Epithelial cell of esophagus (primary cell): ENCODE data around the gene EDEM1.

- RRBS, result no CpG with 5 or more reads among the region's 4 CpGs
Observed at GRCh38 chr3:74498-75347, 121.8 kb upstream of the CHL1 start.

GRCh38 chr3:212452-212942, 15.9 kb downstream of the CHL1 start:
- RRBS, result no CpG with 5 or more reads among the region's 5 CpGs

GRCh38 chr3:1805171-1805709, 293.4 kb upstream of the CNTN4 start:
- RRBS, result no CpG with 5 or more reads among the region's 3 CpGs

DNA sequence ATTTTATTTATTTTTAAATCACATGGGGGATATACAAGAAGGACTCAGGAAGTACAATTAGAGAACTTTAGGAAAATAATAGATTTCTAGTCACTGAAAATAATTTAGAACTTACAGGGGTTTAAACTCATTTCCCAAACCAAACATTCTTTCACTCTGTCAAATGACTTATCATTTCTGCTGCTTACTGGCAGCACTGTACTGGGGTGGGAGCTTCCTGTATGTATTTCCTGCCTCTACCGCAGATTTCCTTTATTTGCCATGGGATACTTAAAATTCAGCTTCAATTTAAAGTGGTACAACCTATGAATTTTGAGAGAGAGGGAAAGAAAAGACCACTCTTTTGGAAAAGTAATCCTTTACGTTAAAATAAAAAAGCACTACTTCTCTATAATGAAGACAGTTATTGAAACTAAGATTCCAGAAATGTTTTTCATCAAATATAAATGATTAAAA, 6.1 kb downstream of the CRBN start:
- RRBS, result no CpG with 5 or more reads among the region's 2 CpGs

DNA sequence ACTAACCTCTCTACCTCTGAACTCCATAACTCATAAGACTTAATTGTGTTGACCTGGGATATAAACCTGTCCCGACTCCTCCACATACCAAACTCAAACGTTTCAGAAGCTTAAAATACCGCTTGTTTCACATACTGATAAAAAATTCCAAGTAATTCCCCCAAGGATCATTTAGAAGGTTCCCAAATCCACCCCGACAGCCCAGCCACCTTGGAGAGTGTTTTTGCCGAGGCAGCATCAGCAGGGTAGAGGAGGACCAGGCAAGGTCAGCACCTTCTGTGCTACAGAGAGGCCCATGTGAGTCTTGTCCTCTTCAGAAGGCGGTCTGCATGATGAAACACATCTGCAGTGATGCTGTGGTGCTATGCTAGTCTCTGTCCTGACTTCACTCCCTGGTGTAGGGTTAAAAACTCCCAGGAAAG, 87.8 kb downstream of the ITPR1 start:
- RRBS, result no CpG with 5 or more reads among the region's 6 CpGs

DNA sequence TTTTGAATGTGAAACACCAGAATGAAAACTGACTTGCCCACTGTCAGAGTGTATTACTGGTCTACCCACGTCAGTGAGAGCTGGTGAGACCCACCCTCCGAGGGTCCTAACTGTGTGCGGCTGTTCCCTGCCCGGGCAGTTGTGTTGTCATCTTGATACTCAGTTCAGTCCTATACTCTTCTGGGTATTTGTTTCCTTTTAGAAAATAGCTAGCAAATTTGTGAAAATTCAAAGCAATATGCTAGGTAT, 91.7 kb downstream of the ITPR1 start:
- RRBS, result no CpG with 5 or more reads among the region's 4 CpGs

DNA sequence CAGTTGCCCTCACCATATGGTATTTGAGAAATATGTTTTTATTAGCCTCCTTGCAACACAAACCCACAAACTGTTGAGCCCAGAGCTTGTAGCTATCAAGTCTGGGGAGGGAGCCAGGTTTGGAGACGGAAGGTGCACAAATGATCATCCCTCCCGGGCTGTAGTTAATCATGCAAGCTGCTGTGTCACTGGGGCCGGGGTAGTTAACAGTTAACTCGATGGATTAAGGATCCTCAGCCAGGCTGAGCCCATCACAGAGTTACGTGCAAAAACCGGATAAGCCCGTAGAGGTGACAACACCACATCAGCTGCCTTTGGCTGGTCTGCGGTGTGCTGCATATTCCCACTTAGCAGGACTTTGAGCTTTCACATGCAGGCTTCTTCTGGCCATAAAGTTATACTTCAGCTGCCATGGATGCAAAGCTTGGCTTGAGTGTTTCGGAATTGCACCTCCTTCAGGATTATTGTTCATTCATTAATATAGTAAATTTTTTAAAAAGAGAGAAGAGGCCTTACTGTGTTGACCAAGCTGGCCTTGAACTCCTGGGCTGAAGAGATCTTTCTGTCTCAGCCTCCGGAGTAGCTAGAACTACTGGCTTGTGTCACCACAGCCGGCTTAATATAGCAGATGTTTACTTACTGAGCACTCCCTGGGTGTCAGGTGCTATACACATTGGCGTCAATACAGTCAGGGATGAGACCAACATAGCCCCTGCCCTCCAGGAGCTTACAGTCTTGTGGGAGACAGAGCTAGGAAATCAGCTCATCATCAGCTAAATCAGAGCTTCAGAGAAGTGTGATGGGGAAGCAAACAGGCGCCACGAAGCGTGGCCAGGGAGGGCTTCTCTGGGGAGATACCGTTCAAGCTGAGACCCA, 226.8 kb upstream of the BHLHE40 start:
- RRBS, result 56% methylated on average over 5 of the region's 16 CpGs

- RRBS, result no CpG with 5 or more reads among the region's 14 CpGs
Observed at GRCh38 chr3:4759604-4760459, 219.4 kb upstream of the BHLHE40 start.

DNA sequence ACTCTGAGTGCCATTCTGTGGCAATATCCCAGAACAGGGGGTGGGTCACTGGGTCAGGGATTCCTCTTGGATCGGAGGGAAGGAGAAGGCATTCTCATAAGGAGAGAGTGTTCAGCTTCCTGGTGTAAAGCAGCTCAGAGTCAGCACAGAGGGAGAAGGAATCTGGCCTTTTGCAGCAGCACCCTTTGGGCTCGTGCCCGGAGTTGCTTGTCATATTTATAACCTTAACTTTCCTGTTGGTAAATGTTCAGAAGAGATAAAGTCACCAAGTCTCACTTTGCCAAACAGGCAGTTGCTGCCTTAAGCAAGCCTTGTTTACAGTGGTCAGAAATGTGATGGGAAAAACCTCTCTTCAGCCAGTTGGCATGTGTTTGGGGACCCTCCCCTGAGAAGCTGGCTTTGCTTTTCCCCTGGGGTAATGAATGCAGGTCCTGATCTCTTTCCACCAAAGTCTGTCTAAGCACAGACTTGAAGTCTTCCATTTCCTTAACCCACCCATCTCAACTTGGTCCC, 207.0 kb upstream of the BHLHE40 start:
- RRBS, result no CpG with 5 or more reads among the region's 3 CpGs

- RRBS, result no CpG with 5 or more reads among the region's 8 CpGs
Observed at GRCh38 chr3:4776954-4777775, 202.1 kb upstream of the BHLHE40 start.

DNA sequence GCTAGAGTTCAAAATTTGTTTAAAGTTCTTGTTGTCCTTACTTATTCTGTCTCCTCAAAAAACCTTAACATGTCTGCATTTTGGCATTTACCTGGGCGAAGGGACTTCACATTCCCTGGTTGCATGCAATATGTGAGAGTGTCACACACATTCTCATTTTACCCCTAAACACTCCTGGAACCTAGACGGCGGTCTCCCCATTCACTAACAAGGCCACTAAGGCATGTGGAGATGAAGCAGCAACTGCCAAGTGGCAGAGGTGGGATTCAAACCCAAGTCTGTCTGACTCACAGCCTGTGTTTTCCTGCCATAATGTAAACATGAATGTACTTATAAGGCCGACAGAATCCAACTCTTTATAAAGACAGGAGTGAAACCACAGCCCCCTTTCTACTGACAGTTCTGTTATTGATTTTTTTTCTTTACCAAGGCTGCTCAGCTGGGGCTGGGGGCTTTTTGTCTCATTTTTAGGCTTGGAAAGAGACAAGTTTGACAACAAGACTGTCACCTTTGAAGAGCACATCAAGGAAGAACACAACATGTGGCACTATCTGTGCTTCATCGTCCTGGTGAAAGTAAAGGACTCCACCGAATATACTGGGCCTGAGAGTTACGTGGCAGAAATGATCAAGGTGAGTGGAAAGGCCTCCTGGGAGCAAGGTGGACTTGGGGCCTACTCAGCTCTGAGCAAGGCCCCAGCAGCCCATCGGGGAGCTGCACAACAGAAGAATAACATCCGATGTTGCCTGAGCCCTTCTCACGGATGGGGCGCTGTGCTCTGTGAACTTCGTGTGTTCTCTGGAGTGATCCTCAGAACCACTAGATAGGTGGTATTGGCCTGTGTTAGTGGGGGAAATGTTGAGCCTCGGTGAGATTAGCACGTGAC, 161.4 kb upstream of the BHLHE40 start:
- RRBS, result no CpG with 5 or more reads among the region's 14 CpGs

GRCh38 chr3:4980058-4981158, 1.2 kb downstream of the BHLHE40 start:
- RRBS, result no CpG with 5 or more reads among the region's 42 CpGs

GRCh38 chr3:4981668-4982169, 2.5 kb downstream of the BHLHE40 start:
- RRBS, result no CpG with 5 or more reads among the region's 5 CpGs

GRCh38 chr3:4995354-4996019, 16.2 kb downstream of the BHLHE40 start:
- RRBS, result no CpG with 5 or more reads among the region's 11 CpGs

- RRBS, result no CpG with 5 or more reads among the region's 5 CpGs
Observed at GRCh38 chr3:5055563-5056204, 66.4 kb upstream of the ARL8B start.

DNA sequence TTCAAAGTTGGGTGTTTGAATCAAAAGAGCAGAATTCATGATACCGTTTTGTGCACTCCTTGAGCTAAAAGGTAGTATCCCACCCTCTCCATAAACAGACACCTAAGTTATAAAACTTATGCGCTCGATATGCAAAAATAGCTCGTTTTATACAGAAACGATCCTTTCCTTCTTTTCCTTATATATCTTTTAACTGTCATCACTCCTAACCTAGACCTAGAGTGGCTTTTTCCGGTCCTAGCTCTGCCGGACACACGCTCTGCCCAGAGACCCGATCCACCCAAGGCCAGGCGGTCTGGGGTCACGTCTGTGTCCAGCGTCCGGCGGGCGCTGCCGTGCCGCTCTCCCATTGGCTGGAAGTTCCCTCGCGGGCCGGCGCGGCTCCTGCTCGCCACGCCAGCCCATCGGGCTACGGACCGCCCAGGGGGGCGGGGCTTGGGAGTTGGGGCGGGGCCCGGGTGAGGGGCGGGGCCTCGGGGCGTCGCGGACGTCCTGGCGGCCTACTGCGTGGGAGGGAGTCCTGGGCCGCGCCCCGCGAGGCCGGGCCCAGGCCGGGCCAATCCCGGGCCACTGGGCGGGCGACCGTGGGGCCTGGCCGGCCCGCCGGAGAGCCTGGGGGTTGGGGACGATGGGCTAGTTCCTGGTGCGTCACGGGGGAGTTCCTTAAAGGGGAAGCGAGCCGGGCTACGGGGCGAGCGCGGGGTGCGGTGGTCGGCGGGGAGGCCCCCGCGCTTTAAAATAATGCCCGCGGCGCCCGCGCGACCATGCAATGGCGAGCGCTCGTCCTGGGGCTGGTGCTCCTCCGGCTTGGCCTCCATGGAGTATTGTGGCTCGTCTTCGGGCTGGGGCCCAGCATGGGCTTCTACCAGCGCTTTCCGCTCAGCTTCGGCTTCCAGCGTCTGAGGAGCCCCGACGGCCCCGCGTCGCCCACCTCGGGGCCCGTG, at the start of gene EDEM1:
Gene EDEM1 (plus strand): TSS at position 666 of the 944 bp plus-strand sequence.
- RRBS, result 2% methylated on average over 39 of the region's 88 CpGs

DNA sequence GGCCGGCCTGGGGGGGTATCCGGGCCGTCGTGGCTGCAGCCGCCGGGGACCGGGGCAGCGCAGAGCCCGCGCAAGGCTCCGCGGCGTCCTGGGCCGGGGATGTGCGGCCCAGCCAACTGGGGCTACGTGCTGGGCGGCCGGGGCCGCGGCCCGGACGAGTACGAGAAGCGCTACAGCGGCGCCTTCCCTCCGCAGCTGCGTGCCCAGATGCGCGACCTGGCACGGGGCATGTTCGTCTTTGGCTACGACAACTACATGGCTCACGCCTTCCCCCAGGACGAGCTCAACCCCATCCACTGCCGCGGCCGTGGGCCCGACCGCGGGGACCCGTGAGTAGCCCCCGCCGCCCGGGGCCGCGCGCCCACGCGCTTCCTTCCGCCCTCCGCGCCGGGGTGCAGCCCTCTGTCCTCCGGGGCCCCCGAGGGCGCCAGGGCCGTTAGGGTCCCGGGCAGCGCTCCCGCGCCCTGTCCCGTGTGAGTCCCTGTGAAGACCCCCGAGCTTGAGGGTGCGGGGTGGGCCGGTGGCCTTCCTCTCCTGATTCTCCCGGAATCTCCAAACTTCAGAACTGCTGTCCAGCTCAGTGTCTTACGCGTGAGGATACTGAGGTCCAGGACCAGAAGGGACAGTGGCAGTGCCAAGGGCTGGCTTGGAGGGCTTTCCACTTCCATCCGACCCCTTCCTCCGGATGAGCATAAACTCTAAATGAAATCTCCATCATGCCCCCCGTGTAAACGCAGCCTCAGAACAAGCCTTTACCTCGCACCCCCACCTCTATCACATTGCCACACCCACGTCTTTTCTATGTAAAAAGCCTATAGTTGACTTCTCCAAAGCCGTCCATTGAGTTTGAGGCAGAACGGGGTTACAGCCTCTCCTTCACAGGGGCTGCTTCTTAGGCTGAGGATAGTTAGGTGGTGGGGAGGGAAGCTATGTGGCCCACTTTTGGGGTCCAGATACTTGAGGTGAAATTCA, 765 bp downstream of the EDEM1 start:
- RRBS, result 2% methylated on average over 34 of the region's 77 CpGs

DNA sequence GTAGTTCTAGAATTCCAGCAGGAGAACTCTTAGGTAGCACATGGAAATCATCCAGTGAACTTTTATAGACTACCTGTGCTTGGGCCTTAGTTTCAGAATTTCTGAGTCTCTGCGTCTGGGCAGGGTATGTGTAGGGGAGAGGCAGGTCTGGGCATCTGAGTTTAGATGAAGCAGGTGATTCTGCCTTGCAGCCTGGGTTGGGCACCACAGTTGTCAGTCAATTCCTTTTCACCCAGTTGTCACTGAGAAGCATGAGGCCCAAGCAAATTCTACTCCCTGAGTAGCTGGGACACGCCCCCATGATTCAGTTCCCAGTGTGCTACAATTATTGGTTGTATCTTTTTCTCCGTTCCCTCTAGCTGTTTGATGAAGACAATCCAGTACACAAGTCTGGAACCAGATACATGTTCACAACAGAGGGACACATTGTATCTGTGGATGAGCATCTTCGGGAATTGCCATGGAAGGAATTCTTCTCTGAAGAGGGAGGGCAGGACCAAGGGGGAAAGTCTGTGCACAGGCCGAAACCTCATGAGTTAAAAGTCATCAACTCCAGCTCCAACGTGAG, 25.5 kb downstream of the EDEM1 start:
- RRBS, result no CpG with 5 or more reads among the region's 6 CpGs

DNA sequence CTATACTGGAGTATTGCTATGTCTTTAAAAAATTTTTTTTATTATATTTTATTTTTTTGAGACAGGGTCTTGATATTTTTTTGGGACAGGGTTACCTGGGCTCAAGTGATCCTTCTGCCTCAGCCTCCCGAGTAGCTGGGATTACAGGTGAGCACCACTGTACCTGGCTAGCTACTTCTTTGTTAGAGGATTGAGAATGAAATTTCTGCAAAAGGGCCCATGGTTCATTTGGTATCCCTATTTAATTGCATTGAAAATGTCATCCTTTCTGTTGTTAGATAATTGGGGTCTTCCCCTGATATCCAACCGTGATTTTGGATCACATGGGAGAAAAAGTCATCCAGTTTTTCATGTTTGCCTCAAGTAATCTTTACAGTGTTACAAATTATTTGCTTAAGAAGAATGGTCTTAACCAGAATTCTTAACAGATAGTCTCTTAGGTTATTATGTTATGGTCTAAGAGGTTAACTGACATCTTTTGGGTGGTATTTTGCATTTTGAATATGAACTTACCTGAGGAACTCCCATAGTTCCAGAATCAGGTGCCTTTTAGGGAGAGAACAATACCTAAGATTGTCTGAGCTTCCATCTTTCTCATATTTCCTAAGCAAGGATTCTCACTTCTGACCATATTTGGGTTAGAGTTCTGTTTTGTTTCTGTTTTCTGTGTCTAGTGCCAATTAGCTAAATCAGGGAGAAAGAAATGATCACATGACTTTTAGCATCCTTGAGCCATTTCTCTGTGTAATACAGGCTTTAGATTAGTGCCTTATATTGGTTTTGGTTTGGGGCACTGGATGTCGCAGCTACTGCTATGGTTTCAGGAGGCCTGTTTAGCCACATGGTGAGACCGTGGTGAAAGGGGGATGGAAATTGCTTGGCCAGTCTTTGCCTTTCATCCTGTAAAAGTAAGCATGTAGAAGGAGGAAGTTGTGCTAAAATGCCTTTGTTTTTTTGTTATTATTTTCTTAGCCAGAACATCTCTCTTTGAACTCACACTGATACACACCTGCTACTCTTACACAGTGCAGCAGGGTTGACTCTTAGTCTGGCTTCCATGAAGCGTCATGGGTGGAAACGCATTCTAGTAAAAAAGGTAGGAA, 29.1 kb downstream of the EDEM1 start:
- RRBS, result no CpG with 5 or more reads among the region's 6 CpGs

- RRBS, result no CpG with 5 or more reads among the region's 32 CpGs
Observed at GRCh38 chr3:6769663-6770450, 91.1 kb upstream of the GRM7 start.